T-cell (primary cell): ENCODE data around the gene HNRNPM.

DNA sequence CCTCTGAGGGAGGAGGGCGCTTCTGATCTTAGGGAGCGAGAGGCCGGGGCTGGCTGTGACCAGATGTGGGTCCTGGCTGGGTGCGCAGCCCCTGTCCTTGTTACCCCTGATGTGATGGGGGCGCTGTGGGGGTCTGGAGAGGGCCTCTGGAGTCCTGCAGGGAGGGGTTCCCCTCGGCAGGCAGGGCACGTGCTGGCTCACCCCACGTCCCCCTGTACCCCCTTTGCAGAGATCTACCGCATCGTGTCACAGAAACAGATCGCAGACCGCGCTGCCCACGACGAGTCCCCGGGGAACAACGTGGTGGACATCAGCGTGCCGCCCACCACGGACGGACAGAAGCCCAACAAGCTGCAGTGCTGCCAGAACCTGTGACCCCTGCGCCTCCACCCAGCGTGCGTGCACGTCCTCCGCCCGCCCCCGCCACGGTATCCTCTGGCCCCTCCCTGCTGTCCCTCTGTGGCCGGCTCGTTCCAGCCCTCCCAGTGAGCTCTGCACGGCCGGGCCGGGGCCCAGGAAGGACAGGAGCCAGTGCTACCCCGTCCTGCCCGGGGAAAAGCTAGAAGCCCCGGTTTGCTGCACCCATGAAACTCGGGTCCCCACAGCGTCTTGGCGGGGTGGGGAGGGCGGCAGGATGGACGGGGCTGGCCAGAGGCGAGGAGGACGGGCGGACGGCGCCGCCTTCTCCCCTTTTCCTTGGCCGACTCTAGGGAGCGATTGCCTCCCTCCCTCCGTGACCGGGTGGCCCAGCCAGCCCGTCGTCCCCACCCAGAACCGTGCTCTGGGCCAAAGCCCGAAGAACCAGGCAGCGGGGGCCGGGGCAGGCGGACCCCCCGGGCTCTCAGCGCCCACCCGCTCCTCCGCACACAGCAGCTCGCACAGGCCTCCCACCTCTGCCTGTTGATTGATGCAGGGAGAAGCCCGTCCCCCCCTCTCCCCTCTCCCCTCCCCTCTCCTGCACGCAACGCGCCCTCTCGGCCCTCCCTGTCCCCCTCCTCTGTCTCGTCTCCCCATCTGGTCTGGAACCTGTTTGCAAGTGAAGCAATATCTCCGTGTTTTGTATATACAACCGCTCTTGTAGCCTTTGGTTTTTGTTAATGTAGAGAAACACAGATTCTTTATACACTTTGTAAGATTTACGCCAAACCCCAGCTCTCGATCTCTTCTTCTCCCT, 9.5 kb upstream of the MARCHF2 start:
- PRO-cap, 7 experiments = no peak in any of the 7 experiments

DNA sequence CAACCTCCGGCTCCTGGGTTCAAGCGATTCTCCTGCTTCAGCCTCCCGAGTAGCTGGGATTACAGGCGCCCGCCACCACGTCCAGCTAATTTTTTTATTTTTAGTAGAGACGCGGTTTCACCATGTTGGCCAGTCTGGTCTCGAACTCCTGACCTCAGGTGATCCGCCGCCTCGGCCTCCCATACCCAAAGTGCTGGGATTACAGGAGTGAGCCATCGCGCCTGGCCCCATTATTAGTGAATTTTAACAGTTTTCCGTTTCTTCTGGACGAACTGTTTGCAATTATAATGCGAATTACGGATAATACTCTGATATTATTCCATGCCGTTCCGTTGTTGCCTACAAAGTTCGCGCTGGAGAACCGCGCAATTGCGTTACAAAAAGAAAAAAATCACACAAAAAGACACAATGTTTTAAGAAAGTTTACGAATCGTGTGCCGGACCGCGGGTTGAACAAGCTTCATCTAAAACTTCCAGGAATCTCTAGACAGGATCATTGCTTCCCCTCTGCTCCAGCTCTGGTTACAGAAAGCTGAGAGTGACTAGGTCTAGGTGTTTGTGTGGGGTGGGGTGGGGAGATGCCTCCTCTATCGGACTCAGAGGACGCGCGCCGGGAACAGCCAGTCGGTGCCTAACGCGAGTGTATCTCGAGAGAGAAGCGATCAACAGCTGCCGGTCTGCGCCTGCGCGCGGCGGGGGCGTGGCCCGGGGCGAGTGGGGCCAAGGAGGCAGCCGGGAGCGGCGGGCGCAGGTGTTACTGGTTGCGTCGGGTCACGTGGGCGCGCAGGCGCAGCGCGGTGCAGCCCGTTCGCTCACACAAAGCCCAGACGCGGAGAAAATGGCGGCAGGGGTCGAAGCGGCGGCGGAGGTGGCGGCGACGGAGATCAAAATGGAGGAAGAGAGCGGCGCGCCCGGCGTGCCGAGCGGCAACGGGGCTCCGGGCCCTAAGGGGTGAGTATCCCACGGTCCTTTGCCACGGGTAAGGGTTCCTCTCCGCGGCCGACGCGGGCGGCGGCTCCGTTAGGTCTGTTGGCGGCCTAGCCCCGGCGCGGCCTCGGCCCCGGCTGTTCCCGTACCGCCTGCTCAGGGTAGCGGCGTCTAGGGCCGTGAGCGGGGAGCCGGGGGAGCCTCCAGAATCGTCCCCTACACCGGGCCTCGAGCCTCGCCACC, at the start of gene HNRNPM:
TSS of gene HNRNPM (plus strand) at position 815 of the 1,170 bp plus-strand sequence.
- PRO-cap, 7 experiments = peak in 7 of 7 experiments; most common plus-strand start position 826 of the sequence (in 7); most common minus-strand start position 649 of the sequence (in 7)

DNA sequence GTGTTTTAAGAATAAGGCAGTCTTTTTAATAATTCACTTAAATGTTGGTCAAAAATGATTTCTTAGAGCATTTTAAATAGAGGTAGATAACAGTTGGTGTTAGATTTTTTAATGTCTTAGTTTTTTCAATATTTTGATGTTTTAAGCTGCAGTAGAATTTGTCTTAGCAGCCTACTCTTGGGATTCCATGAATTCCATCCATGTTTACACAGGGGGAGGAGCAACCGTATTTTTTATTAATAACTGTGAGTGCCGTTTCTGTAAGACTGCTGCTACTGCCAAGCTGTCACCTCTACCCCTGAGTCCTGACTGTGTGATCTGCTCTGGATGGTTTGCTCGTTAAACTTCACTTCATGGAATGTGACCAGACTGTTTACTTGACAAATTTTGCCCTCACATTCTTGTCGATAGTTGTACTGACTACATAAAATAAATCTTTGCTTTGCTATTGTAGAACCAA, 15.1 kb downstream of the HNRNPM start:
- PRO-cap, 7 experiments = no peak in any of the 7 experiments

DNA sequence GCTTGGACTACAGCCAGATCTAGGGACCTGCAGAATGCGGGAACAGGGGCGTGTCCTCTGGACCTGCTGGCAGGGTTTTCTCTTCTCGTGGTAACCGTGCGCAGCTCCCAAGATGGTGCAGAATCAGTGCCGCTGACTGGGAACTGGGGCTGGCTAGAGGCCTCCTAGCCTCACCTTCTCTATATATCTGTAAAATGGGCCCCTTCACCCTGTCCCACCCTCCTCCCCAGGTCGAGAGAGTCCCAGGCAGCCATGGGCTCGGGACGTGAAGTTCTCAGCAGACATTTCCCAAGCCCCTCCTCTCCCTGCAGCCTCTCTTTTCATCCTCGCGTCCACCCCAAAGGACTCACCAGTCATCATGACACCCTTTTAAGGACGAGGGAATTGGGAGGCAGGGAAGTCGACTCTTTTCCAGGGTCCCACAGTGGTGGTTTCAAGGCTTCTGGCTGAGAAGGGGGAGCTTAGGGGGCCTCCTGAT, 4.4 kb upstream of the PRAM1 start:
- PRO-cap, 7 experiments = no peak in any of the 7 experiments

DNA sequence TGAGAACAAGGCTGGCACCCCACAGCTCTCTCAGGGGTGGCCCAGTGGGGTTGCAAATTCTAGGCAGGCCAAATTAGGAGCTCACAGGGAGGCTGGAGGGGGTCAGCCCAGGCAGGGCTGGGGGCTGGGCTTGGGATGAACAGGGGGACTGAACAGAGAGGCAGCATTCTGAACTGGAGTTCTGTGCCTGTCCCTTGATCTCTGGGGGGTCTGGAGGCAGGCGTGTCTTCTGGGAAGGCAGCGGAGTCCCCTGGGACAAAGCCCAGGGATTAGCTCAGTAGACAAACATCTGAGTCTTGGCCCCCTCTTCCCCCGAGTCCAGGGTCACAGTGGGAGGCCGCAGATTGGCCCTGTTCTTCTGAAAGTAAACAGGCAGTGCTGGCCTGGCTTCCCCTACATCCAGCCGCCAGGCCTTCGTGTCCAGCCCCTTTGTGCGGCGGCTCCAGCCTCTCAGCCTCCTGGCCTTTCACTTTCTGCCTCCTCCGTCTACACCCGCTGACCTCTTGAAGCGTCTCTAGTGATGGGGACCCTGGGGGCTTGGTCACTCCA, 912 bp downstream of the NFILZ start:
- PRO-cap, 7 experiments = no peak in any of the 7 experiments

- PRO-cap, 7 experiments = no peak in any of the 7 experiments
These were observed 16.7 kb upstream of the OR1M1 start for GRCh38 chr19:9069995-9070634.

DNA sequence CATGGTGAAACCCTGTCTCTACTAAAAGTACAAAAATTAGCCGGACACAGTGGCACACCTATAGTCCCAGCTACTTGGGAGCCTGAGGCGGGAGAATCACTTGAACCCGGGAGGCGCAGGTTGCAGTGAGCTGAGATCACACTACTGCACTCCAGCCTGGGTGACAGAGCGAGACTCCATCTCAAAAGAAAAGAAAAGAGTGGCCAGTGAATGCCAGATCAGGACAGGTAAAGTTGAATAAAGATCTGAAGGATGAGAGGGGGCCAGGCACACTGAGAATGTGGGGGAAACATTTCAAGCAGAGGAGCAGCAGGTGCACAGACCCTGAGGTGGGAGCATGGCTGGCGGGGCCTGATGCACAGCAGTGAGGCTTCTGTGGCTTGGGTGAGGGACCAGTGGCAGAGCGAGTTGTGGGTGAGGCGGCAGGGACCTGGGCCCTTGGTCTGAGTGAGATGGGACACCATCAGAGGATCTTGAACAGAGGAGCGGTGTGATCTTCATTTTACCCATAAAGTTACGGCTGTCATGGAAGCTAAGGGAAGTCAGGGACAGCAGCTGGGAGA, 9.2 kb downstream of the ZNF317 start:
- PRO-cap, 7 experiments = no peak in any of the 7 experiments

GRCh38 chr19:9566693-9567432, 17.4 kb downstream of the ZNF121 start:
- PRO-cap, 7 experiments = no peak in any of the 7 experiments

- PRO-cap, 7 experiments = no peak in any of the 7 experiments
These were observed 9.9 kb upstream of the ZNF561 start for GRCh38 chr19:9630954-9631318.

DNA sequence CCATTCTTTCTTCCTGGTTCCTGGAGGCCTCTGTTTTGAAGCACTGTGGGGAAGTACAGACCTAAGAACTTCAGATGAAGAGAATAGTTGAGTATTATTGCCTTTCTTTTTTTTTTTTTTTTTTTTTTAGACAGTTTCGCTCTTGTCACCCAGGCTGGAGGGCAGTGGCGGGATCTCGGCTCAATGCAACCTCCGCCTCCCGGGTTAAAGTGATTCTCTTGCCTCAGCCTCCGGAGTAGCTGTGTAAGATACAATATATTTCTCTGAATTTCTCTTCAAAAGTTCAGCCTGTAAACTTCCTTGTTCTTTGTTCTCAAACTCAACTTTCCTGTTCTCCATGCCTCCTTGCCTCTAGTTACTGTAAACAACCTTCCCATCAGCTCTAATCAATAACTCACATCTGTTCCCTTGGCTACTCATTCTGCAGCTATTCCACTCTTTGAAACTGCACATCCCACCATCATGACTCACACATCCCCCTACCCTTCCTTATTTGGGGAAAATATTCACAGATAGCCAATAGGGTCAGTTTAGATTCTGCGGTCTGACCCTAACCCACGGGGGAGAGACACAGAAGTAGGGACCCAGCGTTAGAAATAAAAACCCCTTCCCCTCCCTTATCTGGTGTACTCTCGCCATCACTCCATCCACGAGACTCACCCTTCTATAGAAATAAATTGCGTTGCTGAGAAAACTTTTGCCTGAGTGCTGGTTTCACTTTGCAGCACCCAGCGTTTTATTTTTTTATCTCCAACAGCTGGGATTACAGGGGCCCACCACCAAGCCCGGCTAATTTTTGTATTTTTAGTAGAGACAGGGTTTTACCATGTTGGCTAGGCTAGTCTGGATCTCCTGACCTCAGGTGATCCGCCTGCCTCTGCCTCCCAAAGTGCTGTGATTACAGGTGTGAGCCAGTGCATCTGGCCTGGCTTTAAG, 2.0 kb downstream of the ZNF562 start:
- PRO-cap, 7 experiments = no peak in any of the 7 experiments

DNA sequence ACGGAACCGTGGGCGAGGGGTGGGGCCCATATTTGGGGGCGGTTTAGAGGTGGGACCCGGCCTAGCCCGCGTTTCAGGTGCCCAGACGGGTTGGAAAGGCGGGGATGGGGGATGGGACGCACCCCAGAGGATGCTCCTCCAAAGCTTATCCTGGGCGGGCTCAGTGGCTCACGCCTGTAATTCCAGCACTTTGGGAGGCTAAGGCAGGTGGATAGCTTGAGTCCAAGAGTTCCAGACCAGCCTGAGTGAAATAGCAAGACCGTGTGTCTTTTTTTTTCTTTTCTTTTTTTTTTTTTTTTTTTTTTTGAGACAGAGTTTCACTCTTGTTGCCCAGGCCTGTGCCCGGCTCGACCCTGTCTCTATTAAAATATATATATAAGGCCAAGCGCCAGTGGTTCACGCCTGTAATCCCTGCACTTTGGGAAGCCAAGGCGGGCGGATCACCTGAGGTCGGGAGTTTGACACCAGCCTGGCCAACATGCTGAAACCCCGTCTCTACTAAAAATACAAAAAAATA, 442 bp upstream of the ZNF562 start:
- PRO-cap, 7 experiments = no peak in any of the 7 experiments

DNA sequence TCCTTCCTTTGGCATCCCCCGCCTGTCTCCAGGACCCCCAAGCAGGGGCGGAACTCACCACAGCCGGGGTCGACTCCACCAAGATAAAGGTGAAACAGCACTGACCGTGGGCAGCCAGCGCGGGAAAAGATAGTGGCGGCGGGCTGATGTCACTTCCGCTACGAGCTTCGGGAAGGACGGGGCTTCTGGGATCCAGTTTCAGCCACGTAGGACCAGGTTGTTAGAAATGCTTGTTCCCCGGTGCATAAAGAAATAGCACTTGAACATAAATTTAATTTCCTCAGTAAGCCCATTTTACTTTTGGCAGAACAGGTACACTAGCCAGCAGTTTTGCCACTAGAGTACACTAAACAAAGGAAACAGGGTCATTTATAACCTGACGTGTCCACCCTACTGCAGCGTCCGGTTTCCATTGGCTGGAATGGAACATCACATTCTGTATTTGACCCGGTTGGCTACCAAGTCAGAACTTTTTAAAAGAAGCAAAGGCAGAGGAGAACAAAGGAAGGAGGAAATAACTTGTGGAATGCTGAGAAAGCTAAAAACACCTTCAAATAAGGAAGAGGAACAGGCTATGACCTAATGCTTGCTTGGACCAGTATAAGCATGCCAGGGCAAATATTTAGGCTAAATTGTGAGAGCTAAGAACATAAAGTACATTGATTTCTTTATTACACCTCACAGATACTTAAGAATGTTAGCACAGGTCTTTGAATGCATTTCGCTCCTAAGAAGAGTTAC, 25.6 kb upstream of the ZNF562 start:
- PRO-cap, 7 experiments = no peak in any of the 7 experiments

DNA sequence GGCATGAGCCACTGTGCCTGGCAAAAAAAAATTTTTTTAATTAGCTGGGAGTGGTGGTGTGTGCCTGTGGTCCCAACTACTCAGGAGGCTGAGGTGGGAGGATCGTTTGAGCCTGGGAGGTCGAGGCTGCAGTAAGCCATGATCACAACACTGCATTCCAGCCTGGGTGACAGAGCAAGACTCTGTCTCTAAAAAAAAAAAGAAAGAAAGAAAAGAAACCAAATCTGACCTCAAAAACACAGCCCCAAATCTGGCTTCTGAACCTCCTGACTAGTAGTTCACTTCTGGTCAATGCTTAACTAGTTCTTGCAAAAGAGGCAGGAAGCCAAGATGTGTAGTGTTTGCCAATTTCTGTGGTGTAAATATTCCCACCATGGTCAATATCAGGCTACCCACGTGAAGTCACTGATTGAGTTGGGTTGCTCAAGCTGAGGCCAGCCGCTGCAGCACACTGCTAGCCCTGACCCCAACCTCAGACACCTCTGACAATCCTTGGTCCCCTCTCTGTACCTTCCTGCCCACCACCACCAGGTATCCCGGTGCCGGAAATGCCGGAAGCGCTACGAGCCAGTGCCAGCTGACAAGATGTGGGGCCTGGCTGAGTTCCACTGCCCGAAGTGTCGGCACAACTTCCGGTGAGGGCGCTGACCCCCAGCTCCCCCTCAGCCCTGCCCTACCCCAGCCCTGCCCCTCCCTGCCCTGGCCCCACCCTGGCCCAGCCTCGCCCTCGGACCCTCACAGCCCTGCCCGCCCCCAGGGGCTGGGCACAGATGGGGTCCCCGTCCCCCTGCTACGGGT, 4.8 kb downstream of the SHFL start:
- PRO-cap, 7 experiments = no peak in any of the 7 experiments

DNA sequence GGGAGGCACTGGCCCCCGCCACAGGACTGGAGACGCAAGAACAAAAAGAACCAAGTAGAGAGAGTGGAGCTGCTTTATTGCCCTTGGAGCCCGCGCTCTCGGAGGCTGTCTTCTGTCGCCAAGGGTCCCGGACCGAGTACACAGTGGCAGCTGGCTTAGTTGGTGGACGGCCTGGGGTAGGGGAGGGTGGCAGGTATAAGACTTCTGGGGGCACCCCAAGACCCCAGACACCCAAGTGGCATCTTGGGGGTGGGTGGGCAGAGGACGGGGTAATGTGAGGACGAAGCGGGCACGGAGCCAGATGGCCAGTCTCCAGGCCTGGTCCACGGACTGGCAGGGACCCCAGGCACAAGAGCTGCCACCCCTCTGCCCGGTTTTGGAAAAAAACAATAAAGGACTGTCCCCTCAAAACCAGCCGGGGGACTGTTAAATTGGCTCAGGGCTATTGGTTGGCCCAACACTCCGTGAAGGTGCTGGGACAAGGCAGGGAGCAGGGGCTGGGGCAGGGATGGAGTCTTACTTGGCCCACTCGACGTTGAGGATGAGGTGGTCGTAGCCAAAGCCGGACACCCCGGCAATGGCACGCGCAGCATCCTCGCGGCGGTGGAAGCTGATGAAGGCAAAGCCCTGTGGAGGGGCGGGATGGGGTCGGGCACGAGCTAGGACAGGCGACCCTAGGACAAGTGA, 3.6 kb downstream of the P2RY11 start:
- PRO-cap, 7 experiments = peak in 1 of 7 experiments; most common plus-strand start position 275 of the sequence (in 1)

GRCh38 chr19:10121835-10122418, 2.2 kb upstream of the EIF3G start:
- PRO-cap, 7 experiments = no peak in any of the 7 experiments

GRCh38 chr19:10154443-10154834, 34.7 kb upstream of the EIF3G start:
- PRO-cap, 7 experiments = no peak in any of the 7 experiments

DNA sequence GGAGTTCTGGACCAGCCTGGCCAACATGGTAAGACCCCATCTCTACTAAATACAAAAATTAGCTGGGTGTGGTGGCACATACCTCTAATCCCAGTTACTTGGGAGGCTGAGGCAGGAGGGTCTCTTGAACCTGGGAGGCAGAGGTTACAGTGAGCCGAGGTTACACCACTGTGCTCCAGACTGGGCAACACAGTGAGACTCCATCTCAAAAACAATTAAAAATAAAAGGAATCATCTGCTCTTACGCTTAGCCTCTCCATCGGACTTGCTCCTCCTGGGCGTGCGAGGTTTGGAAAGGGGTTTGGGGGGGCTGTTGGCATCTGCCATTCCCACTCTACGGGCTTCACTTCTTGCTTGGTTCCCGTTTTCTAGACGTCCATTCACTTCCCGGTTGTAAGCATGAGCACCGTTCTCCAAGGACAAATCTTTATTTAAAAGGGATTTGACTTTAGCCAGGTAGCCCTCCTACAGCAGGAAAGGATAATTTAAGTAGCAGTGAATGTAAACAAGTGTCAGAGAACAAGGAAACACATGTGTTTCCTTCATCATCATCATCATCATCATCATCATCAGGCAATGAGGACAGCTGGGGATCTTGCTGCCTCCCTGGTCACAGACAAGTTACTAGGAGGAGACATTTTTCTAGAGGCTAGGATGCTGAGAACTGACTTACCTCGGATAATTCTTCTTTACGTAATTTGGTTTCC, 14.5 kb downstream of the DNMT1 start:
- PRO-cap, 7 experiments = no peak in any of the 7 experiments

GRCh38 chr19:10229911-10230886, 932 bp downstream of the S1PR2 start:
- PRO-cap, 7 experiments = peak in 7 of 7 experiments; most common plus-strand start chr19:10230556 (in 5); most common minus-strand start chr19:10230456 (in 7)

DNA sequence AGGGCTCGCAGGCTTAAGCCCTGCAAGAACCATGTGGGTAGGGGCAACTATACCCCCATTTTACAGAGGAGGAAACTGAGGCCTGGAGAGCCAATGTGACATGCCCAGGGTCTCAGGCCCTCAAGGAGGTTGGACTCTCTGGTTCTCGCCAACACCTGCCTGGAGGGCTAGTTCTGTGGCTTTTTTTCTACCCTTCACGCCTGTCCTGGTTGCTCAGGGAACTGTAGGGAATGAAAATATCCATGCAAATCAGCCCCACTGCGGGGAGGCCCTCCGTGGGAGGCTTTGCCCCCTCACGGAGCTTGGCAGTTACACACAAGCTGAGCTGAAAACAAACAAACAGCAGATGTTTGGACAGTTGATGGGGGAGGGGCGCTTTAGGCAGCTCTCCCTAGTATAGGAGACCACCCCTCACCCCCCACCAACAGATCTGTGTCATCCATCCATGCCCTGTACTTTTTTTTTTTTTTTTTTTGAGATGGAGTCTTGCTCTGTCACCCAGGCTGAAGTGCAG, 9.3 kb upstream of the MRPL4 start:
- PRO-cap, 7 experiments = no peak in any of the 7 experiments

DNA sequence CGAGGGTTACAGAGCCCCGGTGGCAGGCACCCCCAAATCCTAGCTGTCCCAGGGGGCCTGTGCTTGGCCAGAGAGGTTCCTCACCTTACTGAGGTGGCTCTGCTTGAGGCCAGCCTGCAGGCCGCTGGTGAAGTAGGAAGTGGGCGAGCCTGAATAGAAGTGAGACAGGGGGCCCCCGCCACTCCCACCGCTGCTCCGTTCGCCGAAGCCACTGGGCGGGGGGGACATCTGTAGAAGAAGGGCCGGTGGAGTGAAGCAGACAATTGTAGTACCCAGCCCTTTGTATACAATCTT, 2.3 kb upstream of the FDX2 start:
- PRO-cap, 7 experiments = no peak in any of the 7 experiments